Frontal cortex (tissue), 2 donors: Measurements from ENCODE around the genes ETV2, UPK1A, PRODH2, LRFN3, SYNE4 and THAP8.

GRCh38 chr19:35612981-35613481, 496 bp downstream of the HAUS5 start:
- RAMPAGE, long total RNA: no peak

GRCh38 chr19:35641166-35642256, at the start of gene ETV2:
TSS of gene ETV2 (plus strand) at chr19:35641745.
- RAMPAGE, long total RNA: no peak

GRCh38 chr19:35666108-35666701, at the start of gene UPK1A:
TSS of gene UPK1A (plus strand) at chr19:35666517.
- RAMPAGE, long total RNA: no peak

DNA sequence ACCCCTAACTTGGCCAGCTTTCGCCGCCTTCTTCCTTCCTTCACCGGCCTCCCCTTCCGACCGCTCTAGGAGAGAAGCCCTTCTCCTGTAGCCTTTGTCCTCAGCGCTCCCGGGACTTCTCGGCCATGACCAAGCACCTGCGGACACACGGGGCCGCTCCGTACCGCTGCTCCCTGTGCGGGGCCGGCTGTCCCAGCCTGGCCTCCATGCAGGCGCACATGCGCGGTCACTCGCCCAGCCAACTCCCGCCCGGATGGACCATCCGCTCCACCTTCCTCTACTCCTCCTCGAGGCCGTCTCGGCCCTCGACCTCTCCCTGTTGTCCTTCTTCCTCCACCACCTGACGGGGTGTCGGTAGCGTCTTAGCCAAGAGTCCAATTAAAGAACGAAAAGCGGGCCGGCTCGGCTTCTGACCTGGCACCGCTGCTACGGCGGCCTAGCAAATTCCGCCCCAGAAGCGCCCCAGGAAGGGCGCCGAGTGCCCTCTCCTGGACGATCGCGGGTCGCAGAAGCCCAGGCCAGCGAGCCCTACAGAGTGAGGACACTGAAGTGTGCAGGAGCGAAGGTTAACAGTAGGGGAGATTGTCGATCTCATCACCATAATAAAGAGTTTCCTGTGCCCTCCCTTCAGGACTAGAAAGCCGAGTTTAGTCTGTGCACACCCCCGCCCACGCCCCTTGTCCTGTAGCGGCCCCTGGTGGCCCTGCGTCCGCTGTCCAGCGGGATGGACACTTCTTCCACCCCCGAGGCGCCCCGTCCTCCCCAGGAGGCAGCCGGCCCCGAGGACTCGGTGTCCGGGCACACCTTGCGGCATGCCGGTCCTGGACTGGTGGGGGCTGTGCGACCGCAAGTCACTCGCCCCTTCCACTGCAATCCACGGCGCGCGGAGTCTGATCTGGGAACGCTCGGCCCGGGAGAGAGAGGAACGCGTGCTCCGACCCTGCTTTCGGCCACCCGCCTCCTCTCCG, 1.1 kb upstream of the KMT2B start:
- RAMPAGE, long total RNA: no peak

DNA sequence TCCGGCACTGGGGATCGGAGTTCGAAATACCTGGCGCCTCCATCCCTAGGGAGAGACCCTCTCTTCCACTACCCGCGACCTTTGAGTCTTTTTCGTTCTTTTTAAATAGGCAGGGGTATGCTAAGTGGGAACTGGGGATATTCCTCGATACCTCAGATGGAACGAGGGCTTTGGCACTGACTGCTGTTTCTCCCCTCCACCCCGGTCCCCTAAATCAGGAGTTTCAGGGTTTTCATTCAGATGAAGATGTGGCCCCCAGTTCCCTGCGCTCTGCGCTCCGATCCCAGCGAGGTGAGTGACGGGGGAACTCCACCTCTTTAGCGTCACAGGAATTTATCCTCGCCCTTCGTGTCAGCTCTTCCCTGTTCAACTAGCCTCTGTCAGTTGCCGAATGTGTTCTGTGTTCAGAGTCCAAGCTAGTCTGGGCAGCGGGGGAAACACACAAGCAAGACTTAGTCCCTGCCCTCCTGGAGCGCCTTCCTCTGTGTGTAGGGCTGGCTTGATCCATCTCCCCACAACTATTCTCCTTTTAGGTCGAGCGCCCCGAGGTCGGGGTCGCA, 1.5 kb downstream of the KMT2B start:
- RAMPAGE, long total RNA: no peak

GRCh38 chr19:35719811-35720513, 2.2 kb downstream of the KMT2B start:
- RAMPAGE, long total RNA: no peak

DNA sequence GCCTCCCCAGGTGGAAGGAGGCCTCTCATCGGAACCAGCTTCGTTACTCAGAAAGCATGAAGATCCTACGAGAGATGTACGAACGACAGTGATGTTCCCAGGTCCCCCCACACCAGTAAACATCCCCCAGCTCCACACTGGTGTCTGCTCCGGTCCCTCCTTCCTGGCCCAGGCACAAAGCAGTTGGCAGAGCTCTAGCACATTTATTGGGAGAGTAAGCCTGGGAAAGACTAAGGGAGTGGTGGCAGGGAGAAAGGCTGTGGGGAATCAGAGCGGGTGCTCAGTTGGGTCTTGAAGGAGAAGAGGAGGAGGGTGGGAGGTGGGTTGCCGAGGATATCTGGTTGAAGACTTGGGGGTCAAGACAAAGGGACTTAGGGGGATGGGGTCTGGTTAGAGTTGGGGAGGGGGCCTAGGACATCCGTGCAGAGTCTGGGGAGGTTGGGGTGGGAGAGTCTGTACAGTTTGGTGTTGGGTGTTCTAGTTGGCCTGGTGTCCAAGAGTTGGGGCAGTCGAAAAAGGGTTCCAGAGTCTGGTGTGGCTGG, 2.4 kb downstream of the HSPB6 start:
- RAMPAGE, long total RNA: no peak

- RAMPAGE, long total RNA: no peak
Observed at GRCh38 chr19:35754925-35755929, 1.6 kb downstream of the HSPB6 start.

DNA sequence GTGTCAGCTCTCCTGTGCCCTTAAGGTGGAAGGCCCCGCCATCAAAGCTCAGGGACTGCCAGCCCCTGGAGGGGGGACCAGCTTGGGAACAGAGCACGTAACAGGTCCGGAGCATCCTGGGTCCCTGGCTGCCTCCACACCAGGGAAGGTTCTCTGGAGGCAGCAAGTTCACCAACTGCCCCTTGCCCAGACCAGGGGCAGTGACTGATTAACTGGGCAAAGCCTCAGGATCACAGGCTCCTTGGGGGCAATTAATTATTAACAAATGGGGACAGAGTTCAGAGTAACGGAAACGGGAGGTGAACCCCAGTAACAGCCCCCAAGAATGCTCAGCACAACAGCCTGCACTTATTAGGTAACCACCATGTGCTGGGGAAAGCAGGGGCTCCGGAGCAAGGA, at the start of gene PRODH2:
TSS of gene PRODH2 (minus strand) at position 155 of the 399 bp plus-strand sequence.
- RAMPAGE, long total RNA: no peak

DNA sequence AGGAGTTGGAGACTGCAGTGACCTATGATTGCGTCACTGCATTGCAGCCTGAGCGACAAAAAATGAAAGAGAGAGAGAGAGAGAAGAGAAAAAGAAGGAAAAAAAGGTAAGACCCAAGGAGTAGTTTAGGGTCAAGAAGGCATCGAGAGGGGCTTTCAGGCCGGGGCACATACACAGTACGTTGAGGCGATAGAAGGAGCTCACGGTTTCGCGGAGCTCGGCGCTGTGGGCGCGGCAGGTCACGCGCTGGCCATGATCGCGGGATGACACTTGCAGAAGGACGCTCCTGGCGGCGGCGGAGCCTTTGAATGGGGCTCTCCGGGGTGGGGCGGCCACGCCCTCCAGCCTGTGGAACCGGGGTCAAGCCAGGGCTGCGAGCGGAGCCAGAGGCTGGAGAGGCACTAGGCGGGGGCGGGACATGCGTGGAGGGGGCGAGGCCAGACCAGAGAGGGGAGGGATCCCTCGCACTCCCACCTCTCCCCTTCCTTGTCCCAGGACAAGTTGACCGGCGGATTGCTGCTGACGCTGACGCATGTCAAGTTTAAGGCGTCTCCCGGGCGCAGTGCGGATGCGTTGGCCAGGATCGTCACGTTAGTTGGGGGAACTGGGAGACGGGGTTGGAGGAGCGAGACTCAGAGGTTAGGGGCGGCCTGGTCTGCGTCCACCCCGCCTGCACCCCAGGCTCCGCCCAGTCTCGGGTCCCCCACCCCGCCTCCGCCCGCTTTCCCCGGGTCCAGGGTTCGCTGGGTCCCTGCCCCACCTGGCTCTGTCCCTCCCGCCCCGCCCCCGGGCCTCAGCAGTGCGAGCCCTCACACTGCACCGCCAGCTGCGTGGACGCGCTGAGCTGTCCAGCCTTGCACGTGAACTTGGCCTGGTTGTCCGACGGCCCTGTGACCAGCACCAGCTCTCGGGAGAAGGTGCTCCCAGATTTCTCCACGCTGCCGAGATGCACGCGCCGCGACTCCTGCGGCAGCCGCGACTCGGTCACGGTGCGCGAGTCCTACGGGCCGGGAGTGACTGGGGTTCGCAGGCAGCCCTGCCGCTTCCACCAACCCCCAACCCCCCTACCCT, 6.8 kb downstream of the NPHS1 start:
- RAMPAGE, long total RNA: no peak

DNA sequence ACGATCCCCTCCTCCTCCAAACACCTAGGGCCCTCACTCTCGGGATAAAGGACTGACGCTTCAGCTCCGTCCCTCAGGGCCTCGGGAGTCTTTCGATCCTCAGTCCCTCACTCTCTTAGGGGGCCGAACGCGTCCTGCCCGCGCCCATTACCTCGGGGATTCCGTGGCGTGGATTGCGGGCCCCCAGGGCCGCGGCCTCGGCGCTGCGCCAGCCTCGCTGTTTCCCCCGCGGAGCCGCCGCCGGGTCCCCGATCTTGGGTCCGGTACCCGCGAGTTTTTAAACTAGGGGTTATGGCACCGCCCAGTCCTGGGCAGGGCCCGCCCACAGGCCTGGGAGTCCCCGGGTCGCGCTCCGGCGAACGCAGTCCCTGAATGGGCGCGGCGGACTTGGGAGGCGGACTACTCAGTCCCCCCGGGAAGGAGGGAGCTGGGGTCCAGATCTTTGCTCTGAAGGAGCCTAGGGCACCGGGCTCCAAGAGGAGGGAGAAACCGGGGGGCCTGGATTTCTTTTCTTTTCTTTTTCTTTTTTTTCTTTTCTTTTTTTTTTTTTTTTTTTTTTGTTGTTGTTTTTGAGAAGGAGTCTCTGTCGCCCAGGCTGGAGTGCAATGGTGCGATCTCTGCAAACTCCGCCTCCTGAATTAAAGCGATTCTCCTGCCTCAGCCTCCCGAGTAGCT, 1.9 kb upstream of the HCST start:
- RAMPAGE, long total RNA: no peak

DNA sequence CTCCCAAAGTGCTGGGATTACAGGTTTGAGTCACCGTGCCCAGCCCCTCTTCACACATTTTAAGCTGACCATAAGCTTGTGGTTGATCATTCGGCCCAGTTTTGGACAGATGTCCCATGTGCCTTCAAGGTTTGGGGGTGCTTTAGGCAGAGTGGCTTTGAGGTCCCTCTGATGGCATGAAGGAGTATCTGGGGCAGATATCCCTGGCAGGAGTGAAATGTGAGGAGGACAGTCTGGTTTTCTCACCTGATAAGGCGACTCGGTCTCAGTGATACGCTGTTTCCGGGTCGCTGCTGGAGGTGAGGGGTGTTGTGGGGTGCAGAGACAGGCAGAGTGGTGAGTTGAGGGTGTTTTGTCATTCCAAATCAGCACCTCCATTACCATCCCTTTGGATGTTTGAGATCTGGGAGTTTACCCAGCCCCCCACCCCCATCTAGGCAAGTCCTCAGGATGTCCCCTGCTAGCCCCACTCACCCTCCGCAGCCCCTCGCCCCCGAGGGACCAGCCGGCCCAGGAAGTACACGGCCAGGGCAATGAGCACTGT, 1.1 kb downstream of the TYROBP start:
- RAMPAGE, long total RNA: no peak

- RAMPAGE, long total RNA: no peak
Observed at GRCh38 chr19:35935858-35936912, at the start of gene LRFN3. TSS of gene LRFN3 (plus strand) at chr19:35936374.

- RAMPAGE, long total RNA: no peak
Observed at GRCh38 chr19:35945097-35946046, 9.2 kb downstream of the LRFN3 start.

- RAMPAGE, long total RNA: no peak
Observed at GRCh38 chr19:36008206-36009067, at the start of gene SYNE4. TSS of gene SYNE4 (minus strand) at chr19:36008813.

DNA sequence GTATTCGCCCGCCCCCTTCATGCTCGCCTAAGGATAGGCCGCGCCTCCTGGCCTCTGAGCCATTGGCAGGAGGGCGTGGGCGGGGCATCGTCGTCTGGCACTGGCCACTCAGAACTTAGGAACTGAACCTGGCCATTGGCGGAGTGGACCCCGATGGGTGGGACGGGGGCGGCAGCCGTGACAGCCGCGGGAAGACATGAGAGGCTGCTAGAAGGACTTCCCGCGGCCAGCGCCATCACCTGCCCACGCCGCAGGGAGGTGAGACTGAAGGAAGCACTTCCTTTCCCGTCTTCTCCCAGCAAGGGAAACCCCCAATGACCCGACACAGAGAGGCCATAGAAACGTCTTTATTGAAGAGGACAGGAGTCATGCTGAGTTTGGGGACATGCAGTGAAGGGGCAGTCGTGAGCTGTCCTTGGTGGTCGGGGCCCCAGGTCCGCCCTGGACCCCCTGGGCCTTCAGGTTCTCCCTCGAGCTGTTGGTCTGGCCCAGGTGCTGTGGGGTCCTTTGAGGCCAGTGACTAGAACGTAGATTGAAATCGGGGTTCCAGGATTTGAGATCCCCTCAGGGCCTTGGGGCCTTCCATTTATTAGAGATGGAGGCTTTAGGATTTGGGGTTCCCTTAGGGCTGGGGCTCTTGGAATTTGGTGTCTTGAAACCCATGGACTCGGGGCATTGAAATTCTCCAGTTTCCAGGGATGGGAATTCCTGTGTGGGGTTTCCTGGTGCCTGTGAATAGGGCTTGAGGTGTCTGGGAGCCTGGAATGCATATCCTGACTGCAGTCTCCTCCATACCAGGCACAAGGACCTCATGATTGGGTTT, 527 bp upstream of the ALKBH6 start:
- RAMPAGE, long total RNA: no peak

GRCh38 chr19:36046399-36046999, 7.6 kb downstream of the THAP8 start:
- RAMPAGE, long total RNA: no peak

- RAMPAGE, long total RNA: no peak
Observed at GRCh38 chr19:36053774-36054834, at the start of gene THAP8. TSS of gene THAP8 (minus strand) at chr19:36054285.

DNA sequence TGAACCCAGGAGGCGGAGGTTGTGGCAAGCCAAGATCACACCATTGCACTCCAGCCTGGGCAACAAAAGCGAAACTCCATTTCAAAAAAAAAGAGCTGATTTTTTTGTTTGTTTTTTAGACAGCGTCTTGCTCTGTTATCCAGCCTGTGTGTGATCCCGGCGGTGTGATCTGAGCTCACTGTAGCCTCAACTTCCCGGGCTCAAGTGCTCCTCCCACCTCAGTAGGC, 10.6 kb upstream of the CAPNS1 start:
- RAMPAGE, long total RNA: no peak

DNA sequence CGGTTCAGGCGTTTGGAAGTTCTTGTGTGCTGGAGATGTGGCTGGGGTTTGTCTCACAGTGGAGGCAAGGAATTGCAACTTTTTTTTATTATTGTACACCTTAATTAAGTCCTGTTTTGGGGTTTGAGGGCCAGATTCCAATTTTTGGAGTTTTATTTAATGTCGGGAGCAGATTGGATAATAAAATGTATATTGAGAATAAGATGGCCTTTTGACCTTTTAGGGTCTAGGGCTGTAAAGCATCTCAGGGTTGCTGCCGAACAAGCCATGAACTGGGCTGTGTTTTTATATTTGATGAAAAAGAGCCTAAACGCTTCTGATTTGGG, 6.6 kb upstream of the COX7A1 start:
- RAMPAGE, long total RNA: no peak